BE2C (cell line): ENCODE results near the genes ALDH9A1 and TADA1.

DNA sequence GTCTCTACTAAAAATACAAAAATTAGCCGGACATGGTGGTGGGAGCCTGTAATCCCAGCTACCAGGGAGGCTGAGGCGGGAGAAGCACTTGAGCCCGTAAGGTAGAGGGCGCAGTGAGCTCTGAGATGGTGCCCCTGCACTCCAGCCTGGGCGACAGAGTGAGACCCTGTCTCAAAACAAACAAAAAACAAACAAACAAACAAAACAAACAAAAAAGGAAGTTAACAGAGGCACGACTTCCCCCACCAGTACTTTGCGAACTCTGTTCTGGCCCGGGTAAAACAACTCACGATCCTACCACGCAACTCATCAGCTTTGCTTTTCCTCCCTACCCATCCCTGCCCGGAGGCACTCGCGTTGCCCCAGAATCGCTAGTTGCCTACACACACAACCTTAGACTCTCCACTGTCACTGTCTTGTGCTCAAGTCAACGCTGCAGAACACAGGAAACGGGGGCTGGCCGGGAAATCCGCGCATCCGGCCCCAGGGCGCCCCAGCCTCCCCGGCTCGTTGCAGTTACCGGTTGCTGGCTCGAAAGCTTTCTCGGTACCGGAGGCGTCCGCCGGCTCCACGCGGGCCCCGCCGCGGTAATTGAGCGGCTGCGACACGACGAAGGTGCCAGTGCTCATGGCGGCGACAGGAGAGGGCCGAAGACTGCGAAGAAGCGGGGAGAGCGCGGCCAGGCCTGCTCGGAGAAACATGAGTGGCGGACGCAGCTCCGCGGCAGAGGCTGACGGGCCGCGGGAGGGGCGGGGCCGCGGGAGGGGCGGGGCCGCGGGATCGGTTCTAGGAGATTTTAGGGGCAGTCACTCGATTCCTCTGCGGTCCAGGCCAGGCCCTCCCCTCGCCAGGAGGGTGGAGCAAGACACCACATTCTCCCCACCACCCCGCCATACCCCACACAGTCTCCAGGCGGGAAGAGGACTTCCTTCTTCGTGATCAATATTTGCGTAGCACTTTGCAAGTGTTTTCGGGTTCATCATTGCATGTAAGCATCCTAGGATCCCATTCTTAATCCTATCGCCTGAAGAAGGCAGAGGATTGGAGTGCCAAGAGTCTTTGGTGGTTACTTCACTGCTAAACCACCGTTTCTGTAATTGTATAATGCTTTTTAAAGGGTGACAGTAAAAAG is at the start of gene ALDH9A1:
TSS of gene ALDH9A1 (minus strand) at position 705 of the 1,132 bp plus-strand sequence.
- RRBS = 1% methylated on average over 4 of the region's 71 CpGs

- RRBS = no CpG with 5 or more reads among the region's 5 CpGs
These were observed 2.0 kb downstream of the UCK2 start for GRCh38 chr1:165829361-165829952.

DNA sequence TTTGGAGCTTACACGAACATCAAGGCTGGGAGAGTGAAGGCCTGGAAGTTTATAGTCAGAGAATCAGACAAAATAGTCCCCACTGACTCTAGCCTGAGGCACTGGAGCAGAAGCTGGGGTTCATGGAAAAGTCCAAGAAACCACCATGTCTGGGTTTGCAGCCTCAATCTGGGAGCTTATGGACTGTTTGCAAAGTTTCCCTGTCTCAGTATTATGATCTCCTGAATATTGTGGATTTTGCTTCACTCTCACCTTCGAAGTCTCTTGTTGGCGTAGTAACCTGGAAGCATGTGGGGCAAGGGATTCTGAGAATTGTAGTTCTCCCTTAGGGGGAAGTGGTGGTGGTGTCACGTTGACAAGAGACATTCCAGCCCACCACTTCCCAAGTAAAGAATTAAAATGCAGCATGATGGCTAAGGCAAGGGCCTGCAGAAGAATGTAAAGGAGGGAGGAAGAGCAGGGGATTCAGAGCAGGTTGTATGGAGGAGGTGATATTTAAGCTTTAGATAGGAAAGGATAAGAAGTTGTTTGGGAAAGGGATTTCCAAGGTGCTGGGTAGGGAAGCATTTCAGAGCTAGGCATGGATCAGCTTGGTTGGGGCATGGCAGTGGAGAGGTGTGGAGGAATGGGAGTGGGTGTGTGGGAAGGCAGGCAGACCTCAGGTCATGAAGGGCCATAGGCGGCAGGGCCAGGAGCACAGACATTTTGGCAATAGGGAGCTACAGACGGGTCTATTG is 65.1 kb downstream of the UCK2 start:
- RRBS = no CpG with 5 or more reads among the region's 6 CpGs

DNA sequence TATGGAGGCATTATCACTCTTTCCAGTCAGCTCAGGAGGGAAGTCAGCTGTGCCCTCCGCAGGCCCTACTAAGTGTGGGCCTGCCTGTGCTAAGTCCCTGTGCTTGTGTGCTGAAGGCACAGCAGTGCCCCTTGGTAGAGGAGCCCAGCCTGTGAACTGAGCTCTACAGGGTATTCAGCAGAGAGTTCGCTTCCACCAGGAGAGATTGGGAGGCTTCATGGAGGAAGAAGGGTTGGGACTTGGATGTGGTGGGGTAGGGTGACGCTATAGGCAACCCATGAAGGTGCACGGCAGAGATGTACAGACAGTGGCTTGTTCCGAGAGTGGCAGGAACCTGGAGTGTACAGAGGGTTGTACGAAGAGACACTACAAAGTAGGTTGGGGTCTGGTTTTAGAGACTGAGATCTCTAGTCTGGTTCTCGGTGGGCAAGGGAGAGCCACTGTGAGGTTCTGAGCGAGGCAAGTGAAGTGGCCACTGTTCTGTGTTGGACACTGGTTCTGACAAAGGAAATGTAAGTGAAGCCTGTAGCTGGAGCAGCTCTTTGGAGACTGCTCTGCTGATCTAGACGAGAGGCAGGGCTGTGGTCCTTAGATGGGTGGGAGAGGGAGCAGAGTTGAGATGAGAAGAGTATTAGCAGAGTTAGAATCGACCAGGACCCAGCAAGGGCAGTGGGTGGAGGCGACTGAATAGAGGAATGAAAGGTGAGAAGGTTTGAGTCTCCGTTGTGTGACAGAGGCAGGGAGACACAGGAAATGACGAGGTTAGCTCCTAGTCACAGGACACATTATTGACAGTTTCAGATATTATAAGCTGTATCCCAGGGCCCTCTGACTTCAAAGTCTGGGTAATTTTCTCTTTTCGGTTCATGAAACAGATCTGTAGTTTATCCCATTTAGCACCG is 69.6 kb downstream of the UCK2 start:
- RRBS = no CpG with 5 or more reads among the region's 15 CpGs

DNA sequence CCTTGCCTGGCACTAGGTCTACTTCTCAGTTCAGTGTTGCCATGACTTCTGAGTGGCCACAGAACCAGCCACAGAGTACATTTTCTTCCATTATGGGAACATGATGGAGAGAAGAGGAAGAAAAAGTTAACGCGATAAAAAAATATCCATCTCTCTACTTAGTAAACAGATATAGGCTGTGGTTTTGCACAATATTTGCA is 40.9 kb upstream of the FAM78B start:
- RRBS = no CpG with 5 or more reads among the region's 2 CpGs

- RRBS = no CpG with 5 or more reads among the region's 1 CpG
These were observed 6.4 kb downstream of the TADA1 start for GRCh38 chr1:166869643-166870071.

DNA sequence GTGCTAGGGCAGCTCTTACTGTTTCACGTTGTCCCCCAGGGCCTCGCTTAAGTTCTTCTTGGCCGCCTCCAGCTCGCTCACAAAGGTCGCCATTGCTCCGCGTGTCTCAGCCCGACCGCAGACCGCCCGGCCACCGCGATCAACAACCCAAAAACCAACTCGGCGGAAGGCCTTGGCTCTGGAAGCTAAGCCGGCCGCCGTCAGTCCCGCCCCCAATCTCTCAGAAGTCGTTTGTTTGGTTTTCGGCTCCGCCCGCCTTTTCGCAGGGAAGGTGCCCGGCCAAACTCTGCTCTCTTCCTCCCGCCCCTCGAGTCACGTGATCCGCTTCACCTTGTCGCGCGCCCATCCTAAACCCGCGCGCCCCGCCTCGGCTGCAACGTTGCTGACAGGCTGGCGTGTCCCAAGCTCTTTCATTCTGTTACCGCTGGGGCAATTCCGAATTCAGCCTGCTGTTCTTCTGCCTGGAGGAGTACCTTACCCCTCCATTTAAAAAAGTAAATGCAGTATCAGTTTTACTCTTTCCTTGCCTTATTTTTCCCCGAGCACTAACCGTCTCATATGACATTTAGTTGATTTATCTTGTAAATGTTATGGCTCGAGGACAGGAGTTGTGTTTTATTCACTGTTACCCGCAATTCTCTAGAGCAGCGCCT is at the start of gene TADA1:
TSS of gene TADA1 (minus strand) at position 124 of the 653 bp plus-strand sequence.
- RRBS = 1% methylated on average over 14 of the region's 46 CpGs

GRCh38 chr1:167066477-167067062 is 23.6 kb downstream of the GPA33 start:
- RRBS = 1% methylated on average over 9 of the region's 29 CpGs

- RRBS = 74% methylated on average over 8 of the region's 60 CpGs
These were observed 32.4 kb downstream of the STYXL2 start for GRCh38 chr1:167125807-167127118.

- RRBS = no CpG with 5 or more reads among the region's 1 CpG
These were observed 44.4 kb downstream of the POU2F1 start for GRCh38 chr1:167265083-167265393.

- RRBS = no CpG with 5 or more reads among the region's 2 CpGs
These were observed 55.7 kb downstream of the POU2F1 start for GRCh38 chr1:167276242-167276910.

GRCh38 chr1:167432387-167432732 is 86.0 kb downstream of the CD247 start:
- RRBS = no CpG with 5 or more reads among the region's 3 CpGs

GRCh38 chr1:167439211-167440064 is 78.9 kb downstream of the CD247 start:
- RRBS = 19% methylated on average over 30 of the region's 55 CpGs

GRCh38 chr1:167445931-167446562 is 72.3 kb downstream of the CD247 start:
- RRBS = no CpG with 5 or more reads among the region's 10 CpGs

DNA sequence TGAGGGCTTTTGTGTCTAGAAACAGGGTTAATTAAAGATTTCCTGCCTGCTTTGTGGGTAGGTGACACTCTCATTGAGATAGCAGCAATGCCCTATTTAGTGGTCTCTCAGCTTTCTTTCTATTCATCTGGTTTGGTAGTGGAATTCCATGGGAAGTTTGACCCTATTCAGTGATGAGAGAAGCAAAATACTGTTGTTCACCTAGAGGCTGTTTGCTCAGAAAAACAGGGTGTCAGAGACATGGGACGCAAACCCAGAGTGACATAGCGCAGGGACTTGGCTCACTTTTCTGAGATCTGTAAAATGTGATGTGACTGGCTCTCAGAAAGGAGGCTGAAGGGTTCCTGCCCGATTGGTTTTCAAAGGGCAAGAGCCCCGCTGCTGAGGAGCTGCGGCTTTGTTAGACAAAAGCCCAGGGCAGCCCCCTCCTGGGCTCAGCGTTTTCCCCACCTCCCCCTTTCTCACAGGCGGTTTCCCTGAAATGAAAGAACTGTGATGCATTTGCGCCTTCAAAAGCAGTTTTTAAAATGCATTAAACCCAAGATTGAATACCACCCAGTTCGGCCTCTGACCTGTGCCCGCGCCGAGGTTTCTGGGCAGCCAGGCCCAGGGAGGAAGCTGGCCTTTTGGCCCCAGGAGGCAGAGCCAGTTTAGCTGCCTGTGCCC is 28.9 kb downstream of the CD247 start:
- RRBS = no CpG with 5 or more reads among the region's 12 CpGs

GRCh38 chr1:167490009-167490453 is 28.3 kb downstream of the CD247 start:
- RRBS = no CpG with 5 or more reads among the region's 14 CpGs

DNA sequence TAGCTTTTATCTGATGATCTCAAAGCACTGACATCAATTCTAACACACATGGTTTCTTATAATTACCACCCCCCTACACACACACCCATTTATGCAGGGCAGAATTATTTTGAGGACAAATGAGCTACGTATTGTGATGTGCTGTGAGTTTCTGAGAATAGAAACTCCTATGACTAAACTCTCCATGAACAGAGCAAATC is 17.9 kb downstream of the CD247 start:
- RRBS = no CpG with 5 or more reads among the region's 1 CpG

DNA sequence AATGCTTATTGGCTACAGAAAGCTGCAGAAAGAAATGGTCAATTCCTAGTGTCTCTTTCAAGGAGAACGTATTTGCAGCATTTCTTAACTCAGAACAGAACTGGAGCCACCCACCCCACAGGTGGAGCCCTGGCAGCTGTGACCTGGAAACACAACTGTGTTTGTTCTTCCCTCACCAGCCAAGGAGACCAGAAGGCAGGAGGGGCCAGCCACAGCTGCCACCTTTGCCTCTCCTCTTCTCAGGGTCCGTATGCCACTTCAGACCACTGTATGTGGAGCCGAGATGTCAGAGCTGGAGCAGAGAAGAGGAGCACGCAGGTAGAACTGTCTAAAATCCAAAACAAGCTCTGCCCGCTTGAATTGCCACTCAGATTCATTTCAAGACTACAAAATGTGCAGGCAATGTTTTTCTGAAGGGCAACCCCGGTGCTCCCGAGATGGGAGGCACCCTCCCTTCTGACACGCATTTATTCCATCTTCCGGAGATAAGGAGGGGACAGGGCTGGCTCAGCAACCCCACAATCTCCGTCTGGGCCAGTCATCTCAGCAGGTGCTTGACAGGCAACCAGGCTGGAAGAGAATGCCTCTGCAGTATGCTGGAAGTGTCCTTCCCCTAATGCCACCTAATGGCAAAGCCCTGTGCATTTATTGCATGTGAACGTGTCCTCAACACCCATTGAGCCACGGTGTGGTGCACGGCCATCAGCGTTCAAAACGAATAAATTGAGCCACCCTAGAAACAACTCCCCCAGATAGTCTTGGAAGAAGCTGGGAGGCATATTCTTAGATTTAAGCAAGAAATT is 16.6 kb downstream of the CD247 start:
- RRBS = 58% methylated on average over 2 of the region's 15 CpGs

DNA sequence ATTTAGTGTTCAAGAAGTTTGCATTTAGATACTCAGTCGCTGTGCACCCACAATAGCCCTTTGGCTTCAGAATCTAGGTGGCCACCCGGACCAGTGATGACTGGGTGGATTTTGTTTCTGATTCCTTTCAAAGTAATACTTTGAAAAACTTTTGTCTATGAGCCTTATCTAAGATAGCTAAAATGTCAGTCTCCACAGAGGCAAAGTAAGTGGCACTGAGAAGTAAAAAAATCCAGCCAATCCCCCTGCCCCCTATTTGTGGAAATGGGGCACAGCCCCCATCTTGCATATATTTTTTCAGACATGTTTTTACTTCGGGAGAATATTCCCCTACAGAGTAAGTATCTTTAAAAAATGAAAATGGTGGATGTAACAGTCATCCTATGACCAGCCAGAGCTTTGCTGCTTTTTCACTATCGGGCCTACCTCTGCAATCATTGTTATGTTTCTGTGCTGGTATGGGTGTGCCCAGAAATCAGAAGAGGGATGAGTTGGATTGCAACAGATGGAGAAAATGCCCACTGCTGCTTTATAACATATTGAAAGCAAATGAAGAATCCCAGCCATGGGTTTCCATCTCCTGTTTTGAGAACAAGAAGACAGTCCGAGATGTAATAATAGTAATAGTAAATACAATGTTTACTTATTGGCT is 3.0 kb downstream of the CD247 start:
- RRBS = no CpG with 5 or more reads among the region's 5 CpGs